Sciatic nerve (tissue), 1 donor: ENCODE measurements around the gene LGMN.

DNA sequence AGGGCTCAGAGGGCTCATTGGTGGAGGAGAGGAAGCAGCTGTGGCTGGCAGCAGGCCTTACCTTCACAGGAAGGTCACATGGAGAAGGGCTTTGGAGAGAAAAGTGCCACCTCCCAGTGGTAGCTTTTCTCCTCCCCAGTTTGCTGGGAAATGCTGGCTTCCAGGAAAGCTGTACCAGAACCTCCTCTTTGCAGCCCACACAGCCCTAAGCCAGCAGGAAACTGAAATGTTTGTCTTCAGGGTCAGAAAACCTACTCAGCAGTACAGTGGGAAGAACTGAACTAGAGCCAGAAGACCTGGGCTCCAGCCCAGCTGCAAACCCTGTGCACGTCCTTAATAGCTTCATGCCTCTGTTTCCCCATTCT, 55.5 kb downstream of the LGMN start:
- PRO-cap: no peak

DNA sequence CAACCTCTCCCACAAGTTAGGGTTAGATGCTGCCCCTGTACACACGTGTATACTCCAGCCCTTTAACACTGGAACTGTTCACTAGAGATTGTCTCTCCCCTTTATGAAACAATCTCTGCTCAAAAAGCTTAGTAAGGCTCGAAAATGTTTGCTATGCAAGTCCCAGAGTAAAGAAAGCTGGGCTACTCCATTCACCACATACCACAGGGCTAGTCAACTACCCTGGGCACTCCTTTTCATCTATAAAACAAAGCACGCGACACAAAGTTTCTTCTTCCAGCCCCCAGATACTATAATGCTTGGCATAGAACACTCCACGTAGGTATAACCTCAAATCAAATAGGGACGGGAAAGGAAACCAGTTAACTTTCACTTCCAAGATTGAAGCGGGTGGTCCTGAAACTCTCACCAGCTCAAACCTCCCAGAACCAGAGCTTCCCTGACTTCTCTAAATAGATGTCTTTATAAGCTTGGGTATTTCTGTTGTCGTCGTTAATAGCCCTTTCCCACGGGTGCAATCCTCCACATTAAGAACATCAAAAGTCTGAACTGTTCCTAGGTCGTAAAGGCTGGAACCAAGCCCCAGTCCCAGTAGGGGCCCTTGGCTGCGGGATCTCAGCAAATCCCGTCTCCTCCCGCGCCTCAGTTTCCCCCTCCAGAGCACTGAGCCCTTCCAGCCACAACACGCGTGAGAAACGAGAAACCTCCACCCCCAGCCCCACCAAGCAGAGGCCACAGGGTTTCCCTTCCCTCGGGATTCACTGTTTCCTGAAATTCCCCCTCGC, 673 bp downstream of the LGMN start:
- PRO-cap: no peak

GRCh38 chr14:92748347-92748979, at the start of gene LGMN:
LGMN (minus strand) TSS chr14:92748627.
- PRO-cap: bidirectional peak, plus-strand start at chr14:92748783, minus-strand start at chr14:92748627

- PRO-cap: no peak
Measured at GRCh38 chr14:92775175-92775679, 18.9 kb upstream of the GOLGA5 start.

DNA sequence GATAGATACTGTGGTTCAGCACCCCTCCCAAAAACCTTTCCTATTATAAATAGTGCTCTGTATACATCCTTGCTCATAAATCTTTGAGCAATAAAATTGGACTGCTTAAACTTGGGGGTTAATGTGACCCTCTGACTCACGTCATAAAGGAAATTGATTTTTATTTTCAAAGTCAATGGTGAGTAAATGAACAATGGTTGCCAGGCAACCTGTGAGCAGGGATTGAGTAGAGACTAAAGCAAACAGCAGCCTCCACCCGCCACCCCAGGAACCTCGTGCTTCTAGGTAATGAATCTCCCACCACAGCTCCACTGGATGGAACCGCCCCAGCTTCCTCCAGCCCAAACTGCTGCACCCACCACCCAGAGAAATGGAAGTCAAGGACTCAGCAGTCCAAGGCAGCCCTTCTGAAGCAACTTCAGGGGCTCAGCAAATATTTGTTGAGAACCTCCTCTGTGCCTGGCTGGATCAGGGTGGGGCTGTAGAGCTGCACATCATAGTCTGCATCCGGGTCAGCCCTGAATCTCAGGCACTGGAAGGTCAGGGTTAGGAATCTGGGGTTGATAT, 31.7 kb upstream of the CHGA start:
- PRO-cap: no peak

DNA sequence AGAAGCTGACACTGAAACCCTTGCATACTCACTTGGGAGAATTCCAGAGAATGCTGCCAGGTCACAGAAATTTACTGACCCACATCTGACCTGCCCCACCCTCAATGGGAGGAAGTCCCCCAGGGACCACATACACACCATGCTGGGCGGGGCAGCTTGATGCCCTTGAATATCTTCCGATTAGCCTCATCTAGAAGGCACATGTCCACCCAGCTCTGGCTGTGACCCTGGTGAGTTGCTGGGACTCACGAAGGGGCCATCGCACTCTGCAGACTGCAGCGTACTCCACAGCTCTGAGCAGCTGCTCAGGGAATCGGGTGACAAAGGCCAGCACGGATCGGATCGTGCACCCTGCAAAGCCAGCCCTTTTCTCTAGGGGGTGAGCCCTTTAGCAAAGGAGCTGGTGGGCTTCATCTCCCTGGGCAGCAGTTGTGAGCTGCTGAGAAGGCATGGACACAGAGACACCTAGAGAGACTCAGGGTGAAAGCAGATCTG, 83.1 kb downstream of the ITPK1 start:
- PRO-cap: no peak

DNA sequence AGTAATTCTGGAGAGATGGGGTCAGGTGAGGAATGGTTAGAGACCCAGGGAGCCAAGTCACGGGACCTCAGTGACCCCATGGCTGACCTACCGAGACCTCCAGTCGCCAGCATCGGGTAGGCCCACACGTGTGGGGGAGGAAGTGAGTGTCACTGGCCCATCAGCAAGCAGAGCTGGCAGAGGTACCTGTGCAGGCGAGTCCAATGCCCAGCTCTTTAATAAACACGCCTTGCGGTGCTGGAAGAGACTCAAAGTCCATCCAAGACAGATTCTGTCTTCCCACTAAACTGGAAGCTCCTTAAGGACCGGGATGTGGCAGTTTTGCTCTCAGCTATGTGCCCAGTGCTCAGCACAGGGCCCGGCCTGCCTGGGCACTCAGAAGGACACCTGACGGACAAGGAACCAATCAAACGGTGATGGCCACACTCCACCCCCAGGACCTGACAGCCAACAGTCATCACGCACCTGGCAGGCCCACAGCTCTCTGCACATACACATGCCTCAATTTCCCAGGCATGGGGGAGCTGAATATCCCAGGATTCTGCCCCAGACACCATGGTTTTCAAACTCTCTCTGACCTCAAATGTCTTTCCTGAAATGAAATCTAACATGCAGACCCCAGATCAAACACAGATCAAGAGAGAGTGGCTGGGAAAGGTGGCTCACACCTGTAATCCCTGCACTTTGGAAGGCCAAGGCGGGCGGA, 64.9 kb downstream of the ITPK1 start:
- PRO-cap: no peak

DNA sequence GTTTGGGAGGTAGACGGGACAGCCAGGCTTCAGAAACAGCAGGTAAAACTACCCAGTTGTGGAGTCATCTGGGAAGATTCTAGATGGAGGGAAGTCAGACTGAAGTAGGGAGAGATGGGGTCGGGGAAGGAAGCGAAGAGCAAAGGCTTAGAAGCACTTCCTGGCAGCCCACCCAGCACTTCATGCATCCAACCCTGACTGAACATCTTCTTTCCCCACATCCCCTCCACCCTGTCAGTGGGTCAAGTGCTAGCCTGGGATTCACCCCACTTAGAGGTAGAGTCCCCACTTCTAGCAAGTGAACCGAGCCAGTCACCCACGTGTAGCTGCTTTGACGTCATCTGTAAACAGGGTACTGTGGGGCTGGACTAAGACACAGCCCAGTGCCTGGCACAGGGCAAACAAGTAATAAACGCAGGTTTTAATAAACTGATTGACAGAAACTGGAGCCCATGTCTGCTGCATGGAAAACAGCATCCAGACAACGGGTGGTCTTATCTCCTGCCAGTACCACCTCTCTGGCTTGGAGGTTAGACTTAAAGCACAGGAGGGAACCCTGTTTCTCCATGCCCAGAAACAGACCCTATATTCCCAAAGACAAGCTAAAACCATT, 61.7 kb downstream of the ITPK1 start:
- PRO-cap: no peak

DNA sequence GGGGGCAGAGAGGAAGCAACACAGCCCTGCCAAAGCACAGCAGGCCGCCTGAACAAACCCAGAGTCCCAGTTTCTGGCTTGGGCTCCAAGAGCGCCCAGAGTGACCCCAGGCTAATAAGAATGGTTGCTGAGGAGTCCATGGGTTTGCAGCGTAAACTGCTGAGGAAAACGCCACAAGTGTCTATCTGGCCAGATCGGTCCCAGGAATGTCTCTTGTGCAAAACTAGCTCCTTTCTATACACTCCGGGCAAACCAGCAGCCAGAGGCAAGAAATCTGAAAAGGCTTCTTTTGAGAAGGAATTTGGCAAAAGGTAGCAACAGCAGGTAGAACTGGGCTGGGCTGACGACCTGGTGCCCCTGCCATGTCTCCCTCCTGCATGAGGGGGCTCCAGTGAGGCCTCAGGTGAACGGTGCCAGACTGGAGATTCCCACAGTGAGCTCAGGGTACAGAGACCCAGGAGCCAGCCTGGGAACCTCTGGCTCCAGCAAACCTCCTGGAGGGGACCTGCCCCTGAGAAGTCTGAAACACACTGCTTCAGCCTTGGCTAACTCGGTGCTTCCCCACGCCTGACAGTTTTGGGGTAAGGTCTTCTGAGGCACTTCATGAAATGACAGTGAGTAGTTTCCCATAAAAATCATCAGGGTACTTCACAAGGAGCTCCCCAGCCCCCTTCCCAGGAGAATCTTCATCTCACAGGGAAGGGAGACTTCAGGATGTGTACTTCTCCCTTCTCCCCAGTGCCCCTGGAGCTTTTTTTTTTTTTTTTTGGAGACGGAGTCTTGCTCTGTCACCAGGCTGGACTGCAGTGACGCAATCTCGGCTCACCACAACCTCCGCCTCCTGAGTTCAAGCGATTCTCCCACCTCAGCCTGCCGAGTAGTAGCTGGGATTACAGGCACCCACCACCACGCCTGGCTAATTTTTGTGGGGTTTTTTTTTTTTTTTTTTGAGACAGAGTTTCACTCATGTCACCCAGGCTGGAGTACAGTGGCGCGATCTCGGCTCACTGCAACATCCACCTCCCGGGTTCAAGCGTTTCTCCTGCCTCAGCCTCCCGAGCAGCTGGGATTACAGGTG, 10.6 kb downstream of the ITPK1 start:
- PRO-cap: no peak

DNA sequence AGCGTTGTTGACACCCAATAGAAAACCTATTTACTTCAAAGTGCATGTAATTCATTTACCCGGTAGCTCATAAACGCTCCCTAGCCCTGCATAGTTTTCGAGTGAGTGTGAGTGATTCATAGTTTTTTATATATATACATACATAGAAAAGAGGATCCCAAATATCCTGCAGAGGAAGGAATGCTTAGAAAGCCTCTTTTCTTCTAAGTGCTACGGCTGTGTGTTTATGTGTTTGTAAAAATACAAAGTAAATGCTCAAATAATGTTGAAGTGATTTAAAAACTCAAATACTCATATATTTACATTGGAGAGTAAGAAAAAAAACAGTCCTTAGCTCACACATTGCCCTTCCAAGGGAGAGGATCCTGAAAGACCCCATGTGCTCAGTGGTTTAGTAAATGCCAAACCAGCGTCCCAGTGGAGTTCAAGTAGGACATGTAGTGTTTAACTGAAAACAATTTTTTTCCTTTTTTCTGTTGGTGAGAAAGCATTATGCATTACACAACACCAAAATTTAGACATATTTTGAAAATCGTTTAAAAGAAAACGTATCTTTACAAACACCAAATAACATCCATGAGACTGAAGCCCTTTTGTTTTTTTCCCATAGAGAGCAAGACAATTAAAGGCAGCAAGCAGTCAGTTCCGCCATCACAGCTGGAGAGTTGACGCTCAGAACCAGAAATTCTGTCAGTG, 33.5 kb downstream of the UBR7 start:
- PRO-cap: no peak

GRCh38 chr14:93256977-93257902, 50.2 kb downstream of the UBR7 start:
- PRO-cap: no peak

DNA sequence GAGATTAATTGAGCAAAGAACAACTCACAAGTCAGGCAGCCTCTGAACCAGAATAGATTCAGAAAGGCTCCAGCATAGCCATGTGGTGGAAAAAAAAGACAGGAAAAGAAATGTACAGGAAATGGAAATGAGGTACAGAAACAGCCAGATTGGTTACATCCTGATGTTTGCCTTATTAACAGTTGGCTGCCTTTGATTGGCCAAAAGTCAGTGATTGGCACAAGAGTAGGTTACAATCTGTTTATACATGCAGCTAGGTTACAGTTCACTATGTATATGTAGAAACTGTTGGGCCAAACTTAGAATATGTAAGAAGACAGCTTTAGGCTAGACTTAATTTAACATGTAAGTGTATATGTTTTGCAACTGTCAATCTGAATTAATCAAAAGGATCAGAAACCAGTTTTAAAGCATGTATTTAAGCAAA, 118.9 kb downstream of the UNC79 start:
- PRO-cap: no peak

- PRO-cap: no peak
Measured at GRCh38 chr14:93772104-93772676, 16.1 kb downstream of the PRIMA1 start.

GRCh38 chr14:93955511-93956504, 20.6 kb downstream of the ASB2 start:
- PRO-cap: no peak

GRCh38 chr14:93957744-93958896, 18.2 kb downstream of the ASB2 start:
- PRO-cap: no peak

DNA sequence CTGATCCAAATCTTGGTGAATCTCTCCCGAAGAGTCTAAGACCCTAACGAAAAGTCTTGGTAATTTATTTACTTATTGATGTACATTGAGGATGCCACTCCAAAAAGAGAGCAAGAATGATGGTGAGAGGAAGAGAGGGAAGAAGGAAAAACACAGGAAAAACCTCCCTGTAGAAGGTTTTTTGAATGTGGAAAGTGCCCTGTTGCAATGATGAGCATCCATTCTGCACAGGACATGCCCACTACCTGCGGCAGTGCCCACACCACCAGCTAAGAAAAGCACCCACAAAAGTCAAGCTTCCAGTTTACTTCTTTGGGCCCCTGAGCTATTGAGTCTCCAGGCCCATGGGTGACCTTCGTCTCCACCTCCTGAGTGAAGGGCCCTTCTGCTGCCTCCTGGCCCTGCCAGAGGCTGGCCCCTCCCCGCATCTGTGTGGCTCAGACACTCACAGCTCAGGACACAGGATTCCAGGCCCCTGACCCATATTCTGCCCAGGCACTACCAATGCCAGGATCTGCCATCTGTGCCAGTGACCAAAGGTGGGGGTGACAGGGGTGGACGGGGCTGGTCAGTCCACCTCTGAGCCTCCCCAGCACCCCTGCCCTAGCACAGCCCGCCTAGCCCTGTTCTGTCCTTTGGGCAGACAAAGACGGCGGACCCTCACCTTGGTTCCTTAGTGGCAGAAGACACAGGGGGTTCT, 2.9 kb downstream of the ASB2 start:
- PRO-cap: no peak

GRCh38 chr14:93976951-93977547, 679 bp upstream of the ASB2 start:
- PRO-cap: no peak

GRCh38 chr14:93978736-93979298, 2.4 kb upstream of the ASB2 start:
- PRO-cap: no peak

- PRO-cap: no peak
Measured at GRCh38 chr14:93982366-93982954, 6.1 kb upstream of the ASB2 start.

DNA sequence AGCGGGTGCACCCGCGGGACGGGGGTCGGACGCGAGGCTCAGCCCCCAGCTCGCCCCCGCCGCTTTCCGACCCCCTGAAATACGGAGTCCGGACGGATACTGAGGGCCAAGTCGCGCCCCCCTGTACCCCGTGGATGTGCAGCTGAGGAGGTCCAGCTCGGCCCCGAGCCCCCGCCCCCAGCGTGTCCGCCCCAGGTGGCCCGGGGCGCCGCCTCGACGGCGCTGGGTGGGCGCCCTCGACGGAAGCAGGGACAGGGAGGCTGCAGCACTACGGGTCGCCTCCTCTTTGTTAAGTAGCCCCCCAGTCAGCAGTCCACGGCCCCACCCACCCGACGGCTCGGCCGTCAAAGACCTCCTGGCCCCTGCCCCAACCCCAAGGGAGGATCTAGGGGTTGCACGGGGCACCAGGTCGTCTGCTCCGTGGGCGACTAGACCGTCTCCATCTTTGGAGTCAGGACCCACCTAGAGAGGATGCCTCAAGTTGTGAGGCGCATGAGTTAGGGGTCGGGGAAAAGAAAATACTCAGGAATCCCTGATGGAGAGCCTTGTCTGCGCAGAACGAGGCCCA, 552 bp downstream of the OTUB2 start:
- PRO-cap: no peak